Sternocleidomastoid (tissue), 1 donor: ENCODE data around the gene SCRG1.

- PRO-cap: no peak
Measured at GRCh38 chr4:168853116-168853982, 156.7 kb downstream of the CBR4 start.

DNA sequence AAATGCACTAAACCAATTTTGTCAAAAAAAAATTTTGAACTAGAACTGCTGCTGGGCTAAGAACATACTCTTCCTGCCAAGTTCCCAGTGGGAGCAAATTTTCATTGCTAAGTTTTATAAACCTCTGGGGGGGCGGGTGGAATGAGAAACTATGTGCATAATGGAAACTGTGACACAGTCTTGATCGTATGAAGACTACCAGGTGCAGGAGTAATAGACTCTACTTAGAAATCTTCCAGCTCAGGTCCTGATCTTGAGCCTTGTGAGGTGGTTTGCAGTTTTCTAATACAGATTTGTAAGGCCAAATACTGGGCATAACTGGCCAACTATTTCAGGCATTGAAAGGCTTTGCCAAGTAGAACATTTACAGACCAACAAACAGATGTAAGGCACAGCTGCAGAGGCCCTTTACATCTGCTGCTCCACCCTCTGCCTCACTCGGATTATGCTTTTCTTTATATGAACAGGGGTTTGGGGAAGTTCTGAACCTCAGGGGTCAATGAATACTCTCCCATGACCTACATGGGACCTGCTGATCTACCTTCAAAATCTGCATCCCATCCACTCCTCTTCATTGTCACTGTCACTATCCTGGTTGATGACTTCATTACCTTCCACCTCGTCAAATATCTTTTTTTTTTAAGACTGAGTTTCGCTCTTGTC lies 89.8 kb upstream of the CBR4 start:
- PRO-cap: no peak

DNA sequence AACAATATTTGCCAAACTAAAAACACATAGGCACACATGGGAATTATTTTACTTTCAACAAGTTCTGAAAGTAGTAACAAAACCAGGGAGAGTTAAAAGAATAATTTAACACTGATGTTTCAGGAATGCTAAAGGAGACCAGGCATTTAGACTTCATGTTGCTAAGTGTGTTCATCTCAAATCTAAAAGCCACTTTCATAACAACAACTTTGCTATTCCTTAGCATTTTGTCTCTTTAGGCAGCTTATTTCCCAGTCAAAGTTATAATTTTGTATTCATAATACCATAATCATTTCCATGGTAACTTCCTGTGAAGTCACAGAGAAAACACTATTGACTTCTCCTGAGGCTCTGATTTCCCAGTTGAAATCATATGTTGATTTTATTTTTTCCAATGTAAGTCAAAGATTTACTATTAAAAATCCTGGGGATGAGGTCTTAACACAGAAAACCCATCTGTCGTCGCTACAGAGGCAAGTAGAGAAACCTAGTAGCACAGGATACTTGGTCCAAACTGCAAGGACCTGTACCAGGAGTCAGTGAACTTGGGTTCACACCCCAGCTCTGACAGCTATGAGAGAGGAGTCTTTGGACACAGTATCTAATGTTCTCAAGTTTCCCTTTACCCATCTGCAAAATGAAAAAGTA lies 69.2 kb downstream of the SH3RF1 start:
- PRO-cap: no peak

GRCh38 chr4:169271460-169271853 lies 701 bp upstream of the SH3RF1 start:
- PRO-cap: no peak

GRCh38 chr4:169756899-169757398 lies 795 bp downstream of the HPF1 start:
- PRO-cap: no peak

GRCh38 chr4:169975671-169976348 lies 50.4 kb downstream of the MFAP3L start:
- PRO-cap: no peak

DNA sequence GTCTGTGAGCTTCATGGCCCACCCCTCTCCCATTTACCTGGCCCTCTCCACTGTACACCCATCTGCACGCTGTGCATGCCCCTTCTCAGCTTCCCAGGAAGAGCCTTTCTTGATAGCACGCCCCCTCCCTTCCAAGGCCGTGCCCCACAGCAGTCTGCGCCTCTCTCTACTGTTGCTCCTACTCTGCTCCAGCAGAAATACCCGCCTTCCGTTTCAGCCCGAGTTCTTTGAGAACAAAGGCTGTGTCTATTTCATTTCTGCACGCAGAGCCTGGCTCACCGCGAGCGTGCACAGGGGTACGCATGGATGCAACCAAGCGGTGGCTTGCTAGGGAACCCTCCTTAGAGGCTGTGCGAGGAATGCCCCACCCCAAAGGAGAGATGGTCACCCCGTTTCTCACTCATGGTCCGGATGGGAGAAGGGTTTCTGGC lies 517 bp downstream of the AADAT start:
- PRO-cap: no peak

GRCh38 chr4:170226052-170226467 lies 136.3 kb upstream of the AADAT start:
- PRO-cap: no peak

GRCh38 chr4:171020858-171021091 lies 792.4 kb upstream of the GALNTL6 start:
- PRO-cap: no peak

DNA sequence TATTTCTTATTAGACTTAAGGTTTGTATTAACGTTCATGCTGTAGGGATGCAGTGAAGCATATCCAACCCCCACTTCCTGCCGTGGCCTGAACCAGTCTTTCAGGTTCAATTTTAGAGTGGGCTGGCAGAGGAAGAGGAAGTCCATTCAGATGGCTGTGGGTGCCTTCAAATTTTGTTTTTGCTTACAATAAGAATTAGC lies 136.4 kb upstream of the GALNTL6 start:
- PRO-cap: no peak

GRCh38 chr4:172995114-172996054 lies 173.2 kb upstream of the GALNT7 start:
- PRO-cap: no peak

DNA sequence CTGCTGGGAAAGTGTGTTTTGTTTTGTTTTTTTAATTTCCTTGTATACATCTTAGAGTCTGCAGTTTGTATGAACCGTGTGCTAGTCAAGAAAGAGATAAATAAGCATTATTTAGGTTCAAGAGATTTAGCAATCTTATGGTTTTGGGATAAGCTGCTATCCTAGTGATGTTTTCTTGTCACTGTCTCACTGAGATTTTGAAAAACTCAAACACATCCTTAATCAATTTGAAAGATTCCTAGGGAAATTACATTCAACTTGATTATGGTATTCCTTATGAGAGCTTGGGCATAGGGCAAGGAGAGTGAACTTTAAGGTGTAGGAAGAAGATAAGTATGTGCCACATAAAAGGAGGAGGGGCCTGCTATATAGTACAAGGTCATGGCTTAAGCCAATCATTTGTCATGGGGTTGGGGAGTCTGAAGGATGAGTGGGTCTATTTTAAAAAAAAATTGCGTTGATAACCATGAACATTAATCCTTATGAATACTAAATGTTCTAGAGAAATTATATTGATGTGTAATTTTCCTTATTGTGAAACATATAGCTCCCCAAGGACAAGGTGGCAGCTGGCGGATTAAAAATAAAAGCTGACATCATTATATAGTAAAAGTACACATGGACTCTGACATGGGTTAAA lies 17.2 kb downstream of the GALNT7 start:
- PRO-cap: no peak

GRCh38 chr4:173398821-173399649 lies at the start of gene SCRG1:
TSS of gene SCRG1 (minus strand) at chr4:173399116.
- PRO-cap: no peak

- PRO-cap: no peak
Measured at GRCh38 chr4:173528228-173528833, 1.7 kb downstream of the HAND2 start.

DNA sequence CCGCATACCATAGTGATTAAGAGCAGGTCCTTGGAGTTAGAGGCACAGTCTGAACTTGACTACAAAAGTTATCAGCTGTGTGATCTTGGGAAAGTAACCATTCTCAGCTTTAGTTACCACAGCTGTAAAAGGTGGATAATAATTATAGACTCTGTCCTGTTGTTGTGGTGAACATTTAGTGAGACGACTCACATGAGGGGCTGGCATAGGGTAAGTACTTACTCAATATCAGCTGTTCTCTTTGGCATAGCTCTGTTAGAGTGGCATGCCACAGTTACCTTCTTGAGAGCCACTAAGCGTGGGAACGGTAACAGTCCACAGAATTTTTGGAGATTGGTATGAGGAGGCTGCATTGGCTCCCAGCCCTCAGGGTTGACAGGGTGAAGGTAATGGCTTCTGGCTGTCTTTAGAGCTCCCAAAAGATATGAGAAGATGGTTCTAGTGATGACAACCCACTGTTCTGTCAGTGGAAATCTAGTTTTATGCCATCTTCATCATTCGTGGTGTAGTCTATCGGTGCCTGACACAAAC lies 13.3 kb upstream of the HAND2 start:
- PRO-cap: no peak

- PRO-cap: no peak
Measured at GRCh38 chr4:173642451-173642945, 112.5 kb upstream of the HAND2 start.

- PRO-cap: no peak
Measured at GRCh38 chr4:173807525-173807895, 277.5 kb upstream of the HAND2 start.

DNA sequence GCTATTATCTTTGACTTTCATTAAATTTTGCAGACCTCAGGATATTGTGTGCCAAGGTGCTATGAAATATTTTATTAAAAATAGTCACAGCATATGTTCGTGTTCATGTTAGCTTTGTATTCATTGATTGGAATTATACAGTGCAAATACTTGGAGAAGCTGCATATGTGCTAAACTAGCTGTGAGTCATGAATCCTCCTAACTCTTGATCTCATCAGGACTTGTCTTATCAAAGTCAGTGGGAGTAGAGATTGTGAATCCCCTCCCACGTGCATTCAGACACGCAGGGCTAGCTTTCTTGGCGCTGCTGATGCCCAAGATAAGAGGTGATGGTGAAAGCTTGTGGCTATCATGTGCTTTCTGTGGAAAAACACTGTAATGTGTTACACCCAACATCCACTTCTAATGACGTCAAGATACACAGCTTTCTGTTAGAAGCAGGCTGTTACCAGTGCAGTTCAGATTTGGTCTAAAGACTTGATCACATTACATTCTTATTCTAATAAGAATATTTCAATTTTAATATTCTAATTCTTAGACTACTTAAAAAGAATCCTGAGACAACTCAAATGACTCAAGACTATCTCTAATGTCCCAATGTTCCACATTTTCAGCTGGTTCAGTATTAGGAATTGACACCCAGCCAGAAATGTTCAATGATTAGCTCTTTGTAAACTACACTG lies 348.7 kb upstream of the HAND2 start:
- PRO-cap: no peak

DNA sequence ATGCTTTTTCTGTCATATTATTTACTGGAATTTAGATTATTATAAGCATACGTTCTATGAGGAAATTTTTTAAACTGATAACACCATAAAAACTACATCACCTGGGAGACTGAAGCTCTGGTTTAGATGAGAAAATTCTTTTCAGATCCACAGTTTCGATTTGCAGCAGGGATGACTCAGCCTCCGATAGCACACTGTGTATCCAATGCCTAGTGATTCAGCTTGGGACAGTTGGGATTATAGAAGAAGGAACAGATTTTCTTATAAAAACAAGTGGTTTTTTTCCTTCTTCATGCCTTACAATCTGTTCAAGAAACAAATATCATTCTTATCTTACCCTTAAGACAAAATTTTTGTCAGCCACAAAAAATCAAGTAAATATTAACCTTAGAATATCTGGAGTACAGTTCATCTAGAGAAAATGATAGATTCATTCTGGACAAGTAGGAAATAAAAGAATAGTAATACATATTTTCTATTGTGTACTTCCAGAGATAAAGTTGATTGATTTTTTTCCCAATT lies 128.9 kb downstream of the FBXO8 start:
- PRO-cap: no peak

DNA sequence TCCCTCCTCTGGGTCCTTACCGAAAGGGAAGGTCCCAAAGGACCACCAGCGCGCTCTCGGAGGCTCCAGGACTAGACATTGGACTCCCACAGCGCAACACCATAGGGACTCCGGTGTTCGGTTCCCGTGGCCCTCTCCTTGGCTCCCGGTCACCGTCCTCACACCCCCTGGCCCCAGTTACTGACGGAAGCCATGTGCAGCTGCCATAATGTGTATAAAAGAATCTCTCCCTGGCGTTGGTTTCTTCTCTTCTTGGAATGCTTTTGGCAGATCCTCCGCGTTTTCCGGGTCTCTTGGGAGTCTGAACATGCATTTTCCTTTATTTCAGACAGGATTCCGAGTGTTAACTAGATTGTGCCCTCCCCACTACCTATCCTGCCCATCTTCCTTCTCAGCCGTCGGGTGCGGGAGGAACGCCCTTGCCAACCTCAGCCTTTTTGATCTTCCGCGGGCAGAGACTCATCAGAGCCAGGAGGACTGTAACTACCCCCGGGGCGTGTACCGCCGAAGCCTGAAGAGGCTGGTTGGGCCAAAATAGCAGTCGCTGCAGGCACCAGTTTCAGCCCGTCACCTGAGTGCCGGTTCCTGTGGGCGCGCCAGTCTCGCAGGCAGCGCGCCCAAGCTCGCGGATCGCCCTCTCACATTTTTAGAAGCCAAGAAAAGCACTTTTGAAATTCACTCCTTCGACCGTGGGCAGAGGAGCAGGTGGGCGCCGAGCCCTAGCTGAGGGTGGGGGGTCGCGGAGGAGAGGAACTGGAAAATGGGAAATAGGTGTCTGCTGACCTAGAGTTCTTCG lies 69.6 kb downstream of the FBXO8 start:
- PRO-cap: no peak